Metastatic Breast Carcinoma in the Brain (tissue), 10 donors: ENCODE measurements around a stretch of chr13.

- PRO-cap, 10 experiments = peak in 1 of 10 experiments; most common plus-strand start chr13:23160508 (in 1)
Observed at GRCh38 chr13:23159518-23160667, 20.9 kb upstream of the SGCG start.

DNA sequence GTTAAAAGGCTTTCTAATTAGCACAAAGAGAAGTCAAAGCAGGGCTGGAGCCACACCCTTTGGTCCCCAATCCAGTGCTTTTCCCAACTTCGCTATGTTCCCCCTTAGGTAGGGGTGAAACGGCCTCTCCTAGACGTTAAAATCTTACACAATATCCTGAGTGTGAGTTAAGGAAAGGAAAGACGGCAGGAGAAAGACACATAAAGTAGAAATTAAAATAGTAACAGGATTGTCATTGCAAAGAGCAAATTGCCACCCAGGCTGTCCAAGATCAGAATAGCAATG is 2.3 kb downstream of the SACS start:
- PRO-cap, 10 experiments = no peak in any of the 10 experiments

GRCh38 chr13:23626589-23627175 is 56.5 kb downstream of the TNFRSF19 start:
- PRO-cap, 10 experiments = no peak in any of the 10 experiments

DNA sequence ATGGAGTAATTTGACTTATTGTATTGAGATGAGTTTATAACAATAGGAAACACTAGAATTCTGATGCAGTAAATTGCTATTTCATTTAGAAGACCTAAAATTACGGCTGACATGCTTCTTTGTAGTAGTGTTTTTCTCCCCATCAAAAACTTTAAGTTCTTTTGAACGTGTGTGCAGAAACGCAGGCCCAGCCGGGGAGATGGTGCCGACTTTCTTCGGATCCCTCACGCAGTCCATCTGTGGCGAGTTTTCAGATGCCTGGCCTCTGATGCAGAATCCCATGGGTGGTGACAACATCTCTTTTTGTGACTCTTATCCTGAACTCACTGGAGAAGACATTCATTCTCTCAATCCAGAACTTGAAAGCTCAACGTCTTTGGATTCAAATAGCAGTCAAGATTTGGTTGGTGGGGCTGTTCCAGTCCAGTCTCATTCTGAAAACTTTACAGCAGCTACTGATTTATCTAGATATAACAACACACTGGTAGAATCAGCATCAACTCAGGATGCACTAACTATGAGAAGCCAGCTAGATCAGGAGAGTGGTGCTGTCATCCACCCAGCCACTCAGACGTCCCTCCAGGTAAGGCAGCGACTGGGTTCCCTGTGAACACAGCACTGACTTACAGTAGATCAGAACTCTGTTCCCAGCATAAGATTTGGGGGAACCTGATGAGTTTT is 98.4 kb downstream of the TNFRSF19 start:
- PRO-cap, 10 experiments = no peak in any of the 10 experiments

DNA sequence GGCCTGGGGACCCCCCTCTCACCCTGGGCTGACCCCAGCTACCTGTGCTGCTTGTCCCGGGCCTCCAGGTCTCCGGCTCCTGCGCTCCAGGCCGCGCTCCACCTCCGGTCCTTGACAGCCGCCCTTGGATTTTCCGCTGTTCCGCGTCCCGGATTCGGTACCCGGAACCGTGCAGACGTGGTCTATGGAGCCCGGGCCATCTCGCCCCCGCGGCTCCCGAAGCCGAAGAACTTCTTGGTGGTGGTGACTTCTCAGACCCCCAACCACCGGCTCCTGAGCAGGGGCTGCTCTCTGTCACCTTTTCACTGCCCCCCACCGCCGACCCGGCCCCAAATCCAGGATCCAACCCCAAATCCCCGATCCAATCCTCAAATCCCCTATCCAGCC is 56.5 kb upstream of the MIPEP start:
- PRO-cap, 10 experiments = no peak in any of the 10 experiments

GRCh38 chr13:23946095-23946325 is 56.8 kb upstream of the MIPEP start:
- PRO-cap, 10 experiments = no peak in any of the 10 experiments

- PRO-cap, 10 experiments = no peak in any of the 10 experiments
Observed at GRCh38 chr13:23950968-23951382, 61.8 kb upstream of the MIPEP start.

GRCh38 chr13:24033481-24033898 is 127.0 kb upstream of the SPATA13 start:
- PRO-cap, 10 experiments = no peak in any of the 10 experiments

- PRO-cap, 10 experiments = peak in 1 of 10 experiments; most common minus-strand start chr13:24182552 (in 1)
Observed at GRCh38 chr13:24181957-24182775, 21.6 kb downstream of the SPATA13 start.

DNA sequence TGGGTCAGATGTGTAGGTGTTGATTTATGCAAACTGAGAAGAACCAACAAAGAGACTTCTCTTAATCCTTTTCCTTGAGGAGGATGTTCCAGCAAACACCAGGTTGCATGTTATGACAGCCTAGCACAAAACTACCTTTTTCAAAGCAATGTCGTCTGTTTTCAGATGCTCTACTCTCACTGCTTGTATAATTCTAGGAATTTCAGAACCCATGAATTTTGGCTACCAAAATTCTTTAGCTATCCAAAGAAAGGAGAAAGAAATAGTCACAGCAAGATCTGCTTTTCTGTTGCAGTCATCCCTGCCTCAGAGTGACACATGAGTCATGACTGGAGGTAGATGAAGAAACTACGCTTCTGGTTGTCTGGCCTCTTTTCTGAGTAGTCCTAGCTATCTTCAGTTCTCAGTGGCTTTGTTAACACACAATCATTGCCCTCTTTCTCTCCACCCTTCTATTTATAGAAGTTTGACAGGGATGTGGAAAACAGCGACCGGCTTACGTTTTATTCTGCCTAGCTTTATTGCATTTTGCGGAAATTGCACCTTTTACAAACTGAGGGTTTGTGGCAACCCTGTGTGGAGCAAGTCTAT is 26.5 kb downstream of the SPATA13 start:
- PRO-cap, 10 experiments = no peak in any of the 10 experiments

DNA sequence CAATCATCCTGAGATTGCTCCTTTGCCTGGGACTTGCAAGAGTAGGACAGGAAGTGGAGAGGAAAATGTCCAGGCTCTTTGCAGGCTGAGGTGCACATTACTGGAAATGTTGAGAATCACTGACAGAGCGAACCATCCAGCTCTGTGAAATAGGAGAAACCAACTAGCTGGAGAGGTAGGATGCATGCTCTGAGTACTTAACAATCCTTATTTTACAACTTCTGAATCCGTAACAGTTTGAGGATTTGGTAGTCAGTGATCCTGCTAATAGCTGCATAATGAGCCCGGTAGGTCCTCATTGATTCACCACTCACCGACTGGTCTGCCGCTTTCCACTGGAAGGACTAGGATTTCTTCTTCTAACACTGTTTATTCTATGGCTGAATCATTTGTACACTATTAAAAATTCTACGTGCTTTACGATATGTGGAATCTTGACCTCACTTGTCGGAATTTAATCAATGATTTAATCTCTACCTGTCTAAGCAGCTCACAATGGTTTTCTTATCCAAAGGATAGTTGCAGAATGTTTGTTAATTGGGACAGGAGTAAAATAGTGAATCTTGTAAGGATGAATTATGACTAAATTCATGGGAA is 33.9 kb downstream of the SPATA13 start:
- PRO-cap, 10 experiments = peak in 4 of 10 experiments; most common minus-strand start position 312 of the sequence (in 4)

DNA sequence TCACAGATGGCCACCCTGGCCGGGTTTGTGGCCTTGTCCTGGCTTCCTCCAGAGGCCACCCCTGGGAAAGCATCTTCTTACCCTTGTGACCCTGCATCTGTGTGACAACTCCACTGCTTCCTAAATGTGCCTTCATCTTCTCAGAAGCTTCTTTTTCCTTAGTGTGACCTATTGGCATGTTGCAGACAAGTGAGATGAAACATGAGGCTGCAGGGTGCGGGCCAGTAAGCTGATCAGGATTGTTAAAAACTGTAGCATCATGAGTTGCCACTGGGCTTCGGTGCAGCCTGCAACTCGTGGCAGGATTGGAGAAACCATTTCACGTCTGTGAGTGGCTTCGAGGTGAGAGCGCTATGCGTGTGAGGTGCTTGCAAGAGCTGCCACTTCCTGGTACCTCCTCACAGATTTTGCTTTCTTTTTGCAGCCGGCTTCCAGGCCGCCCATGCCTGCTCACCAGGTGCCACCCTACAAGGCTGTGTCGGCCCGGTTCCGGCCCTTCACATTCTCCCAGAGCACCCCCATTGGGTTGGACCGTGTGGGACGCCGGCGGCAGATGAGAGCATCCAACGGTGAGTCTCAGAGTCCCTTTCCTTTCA is 58.0 kb upstream of the C1QTNF9 start:
- PRO-cap, 10 experiments = peak in 1 of 10 experiments; most common plus-strand start position 401 of the sequence (in 1); most common minus-strand start position 329 of the sequence (in 1)

DNA sequence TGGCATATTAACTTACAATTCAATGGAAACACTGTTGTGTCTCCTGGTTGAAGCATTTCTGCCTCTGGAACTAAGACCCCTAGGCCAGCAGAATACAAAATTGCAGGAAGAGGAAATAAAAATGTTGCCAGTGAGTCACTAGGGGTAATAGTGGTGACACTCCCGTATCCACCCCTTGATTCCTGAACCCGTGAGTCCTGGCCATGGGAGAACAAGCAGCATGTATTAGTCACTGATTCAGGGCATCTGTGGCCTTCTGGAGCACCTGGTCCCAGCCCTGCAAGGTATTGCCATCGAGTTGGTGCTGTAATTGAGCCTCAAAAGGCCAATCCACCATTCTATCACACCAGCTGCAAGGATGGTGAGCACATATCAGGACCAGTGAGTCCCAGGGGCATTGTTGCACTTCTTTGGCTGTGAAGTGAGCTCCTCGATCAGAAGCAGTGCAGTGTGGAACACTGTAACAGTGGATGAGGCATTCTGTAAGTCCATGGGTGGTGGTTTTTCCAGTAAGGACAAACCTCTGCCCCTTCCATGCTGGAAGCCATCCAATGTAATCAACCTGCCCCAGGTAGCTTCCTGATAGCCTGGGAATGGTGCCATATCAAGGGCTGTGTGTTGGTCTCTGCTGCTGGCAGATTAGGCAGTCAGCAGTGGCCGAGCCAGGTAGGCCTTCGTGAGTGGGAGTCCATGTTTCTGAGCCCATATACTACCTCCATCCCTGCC is 39.5 kb downstream of the C1QTNF9 start:
- PRO-cap, 10 experiments = peak in 1 of 10 experiments; most common plus-strand start position 637 of the sequence (in 1); most common minus-strand start position 457 of the sequence (in 1)

GRCh38 chr13:24542140-24542539 is 29.6 kb upstream of the PARP4 start:
- PRO-cap, 10 experiments = no peak in any of the 10 experiments

DNA sequence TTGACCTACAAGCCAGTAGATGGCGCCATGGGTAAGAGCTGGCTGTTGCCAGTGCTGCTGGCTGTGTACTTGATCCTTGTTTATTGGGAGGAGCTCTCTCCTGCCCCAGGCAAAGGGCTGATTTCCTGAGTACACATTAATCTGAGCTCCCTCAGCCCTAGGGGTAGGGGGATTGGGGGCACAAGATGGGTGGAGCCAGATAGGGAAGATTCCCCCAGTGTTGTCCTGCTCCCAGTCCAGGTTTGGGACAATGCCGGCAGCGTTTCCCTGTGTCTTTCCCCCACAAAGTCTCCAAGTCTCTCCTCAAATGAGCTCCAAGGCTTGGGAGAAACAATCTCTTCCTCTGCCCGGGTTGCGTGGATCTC is 67.9 kb upstream of the PARP4 start:
- PRO-cap, 10 experiments = no peak in any of the 10 experiments

- PRO-cap, 10 experiments = no peak in any of the 10 experiments
Observed at GRCh38 chr13:24618308-24619138, 61.7 kb upstream of the ATP12A start.

GRCh38 chr13:25262258-25262715 is 25.0 kb downstream of the MTMR6 start:
- PRO-cap, 10 experiments = no peak in any of the 10 experiments

- PRO-cap, 10 experiments = no peak in any of the 10 experiments
Observed at GRCh38 chr13:25323553-25324261, 22.3 kb downstream of the NUP58 start.

GRCh38 chr13:26012025-26012868 is 39.6 kb downstream of the SHISA2 start:
- PRO-cap, 10 experiments = no peak in any of the 10 experiments

GRCh38 chr13:26460611-26460901 is 96.9 kb upstream of the WASF3 start:
- PRO-cap, 10 experiments = no peak in any of the 10 experiments